Cardiac atrium fibroblast (primary cell): ENCODE measurements around the genes C3orf70 and TRA2B.

- RAMPAGE, long total RNA, result no peak
Measured at GRCh38 chr3:184562444-184563294, 1.1 kb downstream of the EPHB3 start.

GRCh38 chr3:184566833-184567385, 5.3 kb downstream of the EPHB3 start:
- RAMPAGE, long total RNA, result no peak

GRCh38 chr3:184575429-184576279, 14.1 kb downstream of the EPHB3 start:
- RAMPAGE, long total RNA, result no peak

- RAMPAGE, long total RNA, result no peak
Measured at GRCh38 chr3:184603462-184604099, 42.0 kb downstream of the EPHB3 start.

DNA sequence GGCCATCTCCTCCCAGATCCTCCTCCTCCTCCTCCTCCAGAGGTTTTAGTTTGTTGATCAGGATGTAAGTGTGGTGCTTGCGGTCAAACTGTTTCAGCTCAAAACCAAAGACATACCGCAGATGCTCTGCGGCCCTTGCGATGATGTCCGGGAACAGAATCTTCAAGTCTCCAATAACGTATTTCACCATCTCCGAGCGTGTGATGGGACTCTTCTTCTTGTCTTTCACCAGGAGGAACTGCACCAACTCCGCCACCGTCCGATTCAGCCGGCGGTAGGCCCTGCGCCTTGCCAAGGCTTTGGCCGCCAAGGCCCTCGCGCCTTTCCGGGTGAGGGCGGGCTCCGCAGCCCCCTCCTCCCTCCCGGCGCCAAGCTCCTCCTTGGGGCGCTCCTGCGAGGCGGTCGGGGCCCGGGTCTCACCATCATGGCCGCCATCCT, 516 bp downstream of the MAGEF1 start:
- RAMPAGE, long total RNA, result no peak

DNA sequence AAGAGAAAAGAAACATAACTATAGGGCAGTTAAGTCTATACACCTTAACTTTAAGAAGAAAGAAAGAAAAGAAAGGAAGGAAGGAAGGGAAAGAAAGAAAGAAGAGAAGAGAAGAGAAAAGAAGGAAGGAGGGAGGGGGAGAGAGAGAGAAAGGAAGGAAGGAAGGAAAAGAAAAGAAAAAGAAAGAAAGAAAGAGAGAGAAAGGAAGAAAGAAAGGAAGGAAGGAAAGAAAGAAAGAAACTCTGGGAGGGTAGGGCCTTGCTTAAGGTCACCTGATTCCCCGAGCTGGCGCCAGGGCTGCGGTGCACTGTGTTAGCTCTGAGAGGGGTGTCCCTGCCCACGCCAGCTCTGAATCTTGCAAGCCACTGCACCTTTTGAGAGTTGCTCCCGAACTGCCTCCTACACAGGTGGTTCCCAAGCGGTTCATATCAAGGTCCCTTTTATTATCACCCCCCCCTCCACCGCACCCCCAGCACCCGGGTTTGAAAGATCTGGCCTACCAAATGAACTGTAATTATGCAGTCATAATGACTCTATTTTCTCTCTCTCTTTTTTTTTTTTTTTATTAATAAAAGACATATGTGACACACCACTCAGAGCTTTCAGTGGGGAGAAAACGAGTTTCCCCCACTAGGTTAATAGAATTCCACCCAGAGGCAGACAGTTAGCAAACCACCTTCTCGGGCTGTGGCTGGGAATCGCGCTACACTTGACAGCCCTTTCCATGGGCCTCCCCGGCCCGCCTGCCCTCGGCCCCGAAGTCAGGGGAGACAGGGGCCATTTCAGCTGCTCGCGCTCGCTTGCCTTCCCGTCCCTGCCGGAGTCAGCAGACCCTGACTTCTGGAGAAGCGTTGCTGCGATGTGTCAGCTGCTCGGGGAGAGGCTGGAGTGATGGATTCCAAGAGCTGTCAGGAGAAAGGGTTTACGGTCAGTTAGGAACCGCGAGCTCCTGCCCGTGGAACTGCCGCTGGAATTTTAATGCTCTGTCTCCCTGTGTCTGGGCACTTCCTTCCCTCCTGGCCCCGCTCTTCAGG, 38.9 kb upstream of the VPS8 start:
- RAMPAGE, long total RNA, result no peak

- RAMPAGE, long total RNA, result no peak
Measured at GRCh38 chr3:184786683-184786970, 25.3 kb upstream of the VPS8 start.

- RAMPAGE, long total RNA, result no peak
Measured at GRCh38 chr3:184846460-184846796, 34.5 kb downstream of the VPS8 start.

DNA sequence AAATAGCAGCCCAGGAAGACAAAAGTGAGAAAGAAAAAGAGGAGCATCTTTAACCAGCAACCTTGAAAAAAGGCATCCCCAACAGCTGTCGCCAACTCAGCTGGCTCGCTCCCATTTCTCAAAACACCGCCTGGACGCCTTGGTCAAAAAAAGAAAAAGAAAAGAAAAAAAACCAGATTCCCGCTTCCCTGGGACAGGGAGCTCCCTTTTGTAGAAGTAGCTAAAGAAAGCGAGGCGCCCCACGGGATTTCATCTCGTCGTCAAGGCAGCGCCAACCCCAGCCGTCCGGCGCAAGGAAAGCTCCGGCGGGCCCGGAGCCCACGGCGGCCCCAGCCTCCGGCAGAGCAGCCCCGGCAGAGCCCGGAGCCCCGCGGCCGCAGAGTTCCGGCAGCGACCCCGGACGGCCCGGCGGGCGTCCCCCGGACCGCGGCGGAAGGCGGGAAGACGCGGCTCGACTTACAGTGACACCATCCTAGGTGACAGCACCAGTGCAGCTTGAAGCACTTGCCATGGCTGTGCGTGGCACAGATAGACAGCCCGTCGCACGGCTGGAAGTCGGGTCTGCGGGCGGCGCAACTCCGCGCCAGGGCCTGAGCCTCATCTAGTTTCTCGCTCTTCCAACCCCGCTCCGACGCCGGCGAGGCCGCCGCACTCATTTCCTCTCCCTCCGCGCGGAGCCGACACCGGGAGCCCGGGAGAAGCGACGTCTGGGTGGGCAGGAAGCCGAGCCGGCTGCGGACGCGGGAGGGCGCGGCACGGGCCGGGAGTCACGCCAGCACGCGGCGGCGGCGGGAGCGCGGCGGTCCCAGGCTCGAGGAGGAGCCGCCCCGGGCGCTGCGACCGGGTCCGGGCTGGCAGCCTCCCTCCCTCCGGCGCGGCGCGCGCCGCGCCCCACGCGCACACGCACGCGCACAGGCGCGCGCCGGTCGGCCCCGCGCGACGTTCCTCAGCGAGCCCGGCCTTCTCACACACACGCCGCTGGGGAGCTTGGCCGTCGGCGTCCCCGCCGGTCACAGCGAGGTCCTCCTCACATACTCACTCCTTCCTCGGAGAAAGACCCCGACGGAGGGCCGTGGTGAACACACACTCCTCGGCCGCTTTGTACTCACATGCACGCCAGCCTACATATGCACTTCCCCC, at the start of gene C3orf70:
TSS of gene C3orf70 (minus strand) at position 893 of the 1,140 bp plus-strand sequence.
- RAMPAGE, long total RNA, result no peak

DNA sequence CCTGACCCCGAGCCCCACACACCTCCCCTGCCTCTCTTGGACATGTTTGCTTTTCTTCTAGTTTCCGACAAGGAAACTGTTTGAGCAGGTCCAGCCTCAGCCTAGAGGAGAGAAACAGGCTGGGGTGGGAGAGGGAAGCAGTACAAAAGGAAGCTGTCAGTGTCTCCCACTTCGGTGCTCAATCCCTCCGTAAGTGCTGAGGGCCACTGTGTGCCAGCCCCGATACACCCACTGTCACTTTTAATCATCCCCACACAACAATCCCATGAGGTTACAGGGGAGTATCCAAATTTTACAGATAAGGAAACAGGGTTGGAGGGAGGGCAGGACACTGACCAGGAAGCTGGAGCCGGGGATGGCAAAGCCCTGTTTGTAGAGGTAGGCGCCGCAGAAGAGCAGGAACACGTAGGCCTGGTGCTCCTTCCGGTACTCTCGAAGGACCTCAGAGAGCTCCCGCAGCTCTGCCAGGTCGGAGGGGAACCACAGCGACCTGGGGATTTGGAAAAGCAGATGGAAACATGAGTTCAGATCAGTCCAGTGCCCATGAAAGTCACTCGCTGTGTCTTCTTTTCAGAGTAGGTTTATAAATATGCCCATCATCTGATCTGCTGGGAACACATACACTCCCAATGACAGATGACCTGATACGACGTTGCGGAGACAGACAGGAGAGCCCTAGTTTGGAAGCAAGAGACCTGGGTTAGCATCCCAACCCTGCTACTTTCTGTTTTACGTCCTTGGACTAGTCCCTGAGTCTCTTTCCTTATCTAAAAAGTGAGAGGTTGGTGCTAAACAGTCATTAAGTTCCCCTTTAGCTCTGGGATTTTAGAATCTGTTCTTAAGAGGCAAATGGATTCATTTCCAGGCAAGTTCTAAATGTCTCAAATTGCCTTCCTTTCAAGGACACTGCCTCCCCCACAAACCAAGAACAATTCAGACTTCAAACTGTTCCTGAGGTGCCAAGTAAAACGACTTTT, 2.1 kb downstream of the TMEM41A start:
- RAMPAGE, long total RNA, result no peak

GRCh38 chr3:185561961-185562520, 9.7 kb upstream of the LIPH start:
- RAMPAGE, long total RNA, result no peak

DNA sequence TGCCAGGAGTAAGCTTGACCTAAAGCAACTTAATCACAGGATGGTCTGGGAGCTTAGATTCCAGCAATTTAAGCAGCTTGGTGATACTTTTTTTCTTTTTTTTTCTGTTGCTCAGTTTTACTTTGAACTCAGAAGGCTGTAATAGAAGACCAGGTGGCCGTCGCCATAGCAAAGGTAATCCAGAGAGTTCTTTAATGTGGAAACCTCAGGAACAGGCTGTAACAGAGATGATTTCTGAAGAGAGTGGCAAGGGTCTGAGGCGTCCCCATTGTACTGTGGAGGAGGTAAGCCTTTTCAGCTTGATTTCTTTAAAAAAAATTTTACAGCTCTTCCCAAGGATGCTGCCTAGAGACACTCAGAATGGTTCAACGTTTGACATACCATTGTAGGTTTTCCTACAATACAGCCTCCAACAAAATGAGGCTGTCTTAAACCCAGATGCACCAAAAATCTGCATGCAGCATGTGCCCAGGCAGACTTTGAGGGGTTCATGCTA, 20.2 kb downstream of the SENP2 start:
- RAMPAGE, long total RNA, result no peak

GRCh38 chr3:185934015-185935255, 3.4 kb downstream of the TRA2B start:
- RAMPAGE, long total RNA, result no peak

- RAMPAGE, long total RNA, result start-site peak on the minus strand at chr3:185937967-185938030, 205 and 149 reads in 2 replicates
Measured at GRCh38 chr3:185937021-185938130, at the start of gene TRA2B. TRA2B (minus strand) TSS chr3:185938014.

DNA sequence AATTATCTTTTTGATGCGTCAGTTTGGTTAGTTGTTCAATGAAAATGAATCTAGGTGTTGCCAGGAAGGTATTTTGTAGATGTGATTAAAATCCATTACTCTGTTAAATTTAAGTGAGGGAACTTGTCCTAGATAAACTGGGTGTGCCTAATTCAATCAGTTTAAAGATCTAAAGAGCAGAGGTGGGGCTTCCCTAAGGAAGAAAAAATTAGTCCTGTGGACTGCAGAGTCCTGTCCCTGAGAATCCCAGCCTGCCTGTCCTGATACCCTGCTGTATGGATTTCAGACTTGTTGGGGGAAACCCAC, 13.1 kb upstream of the TRA2B start:
- RAMPAGE, long total RNA, result no peak

GRCh38 chr3:186193417-186193930, 84.6 kb upstream of the ETV5 start:
- RAMPAGE, long total RNA, result no peak

- RAMPAGE, long total RNA, result no peak
Measured at GRCh38 chr3:186210031-186210830, 101.3 kb upstream of the ETV5 start.

DNA sequence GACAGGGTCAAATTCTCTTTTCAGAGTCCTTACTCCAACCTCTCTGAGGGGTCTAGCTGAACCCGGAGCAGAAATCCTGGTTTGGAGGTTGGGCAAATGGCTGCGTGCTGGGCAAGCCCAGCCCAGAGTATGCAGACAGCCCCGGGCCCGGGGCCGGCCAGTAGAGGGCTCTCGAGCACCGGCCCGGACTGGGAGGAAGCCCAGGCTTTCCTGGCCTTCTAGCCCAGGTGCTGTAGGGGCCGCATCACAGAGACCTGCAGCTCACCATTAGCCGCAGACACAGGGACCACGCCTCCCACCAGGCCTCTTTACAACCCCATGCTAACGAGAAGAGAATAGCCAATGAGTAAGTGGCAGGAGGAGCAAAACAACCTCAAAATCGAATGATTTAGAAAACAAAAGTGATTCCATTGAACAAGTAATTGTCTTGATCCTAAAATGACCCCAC, 102.5 kb downstream of the DGKG start:
- RAMPAGE, long total RNA, result no peak

- RAMPAGE, long total RNA, result no peak
Measured at GRCh38 chr3:186360714-186361228, 1.3 kb downstream of the DGKG start.

- RAMPAGE, long total RNA, result no peak
Measured at GRCh38 chr3:186427490-186428076, 65.5 kb upstream of the DGKG start.